SUDHL5 (cell line): ENCODE measurements around a stretch of chr13.

DNA sequence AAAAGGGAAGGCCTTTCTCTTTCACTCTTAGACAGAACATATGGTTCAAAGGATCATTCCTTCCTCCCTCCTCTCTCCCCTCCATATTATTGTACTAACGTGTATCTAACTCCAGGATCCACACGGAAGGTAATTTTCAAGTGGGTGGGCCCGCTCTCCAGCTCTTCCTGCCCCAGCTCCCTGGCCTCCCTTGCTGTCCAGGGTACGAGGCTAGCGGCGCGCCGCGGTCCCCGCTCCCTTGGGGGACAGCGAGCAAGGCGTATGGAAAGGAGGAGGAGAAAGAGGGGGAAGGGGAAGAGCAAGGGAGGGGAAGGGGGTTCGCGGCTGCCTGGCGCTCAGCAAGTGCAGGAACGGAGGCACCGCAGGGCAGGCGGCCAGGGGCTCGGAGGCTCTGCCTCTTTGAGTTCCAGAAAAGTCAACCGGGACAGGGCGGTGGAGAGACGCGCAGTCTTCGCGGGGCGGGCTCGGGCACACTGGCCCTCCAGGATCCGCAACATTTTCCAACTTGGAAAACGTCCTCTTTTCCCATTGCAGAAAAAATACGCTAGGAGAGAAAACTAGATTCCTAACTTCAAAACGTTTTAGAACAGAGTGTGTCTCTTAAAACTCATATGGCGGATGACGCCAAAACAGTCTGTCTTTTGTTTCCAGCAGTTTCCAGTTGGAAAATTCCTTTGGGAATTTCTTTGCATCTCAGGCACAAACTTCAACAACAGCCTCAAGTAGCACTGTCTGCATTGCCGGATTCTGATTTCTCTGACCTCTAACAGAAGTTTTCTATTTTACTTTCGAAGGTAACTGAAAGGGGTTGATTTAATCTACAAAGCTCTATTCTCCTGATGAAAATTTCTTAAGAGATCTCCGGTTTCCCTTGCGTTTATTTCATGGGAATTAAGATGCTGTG, 23.1 kb upstream of the TNFRSF19 start:
- PRO-cap, result no peak

GRCh38 chr13:23558713-23559646, 11.2 kb upstream of the TNFRSF19 start:
- PRO-cap, result no peak

DNA sequence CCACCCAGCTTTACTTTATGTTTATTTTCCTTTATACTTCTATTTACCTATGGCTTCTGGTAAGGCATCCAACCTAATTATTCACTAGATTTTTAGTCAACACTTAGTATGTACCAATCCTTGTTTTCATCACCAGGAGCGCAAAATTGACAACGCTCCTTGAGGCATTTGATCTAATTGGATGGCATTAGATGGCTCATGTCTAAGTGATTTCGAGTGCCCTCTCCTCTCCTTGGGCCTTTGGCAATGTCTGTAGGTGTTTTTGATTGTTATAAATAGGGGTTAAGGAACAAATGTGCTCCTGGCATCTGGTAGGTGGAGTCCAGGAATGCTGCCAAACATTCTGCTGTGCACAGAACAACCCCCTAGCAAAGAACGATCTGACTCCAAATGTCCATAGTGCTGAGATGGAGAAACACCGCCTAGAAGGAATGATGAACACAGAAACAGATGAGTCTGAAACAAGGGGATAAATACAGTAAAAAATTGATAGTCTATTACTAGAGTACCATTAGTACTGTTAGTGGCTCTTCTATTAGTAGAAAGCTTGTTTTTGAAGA, 76.1 kb upstream of the MIPEP start:
- PRO-cap, result no peak

GRCh38 chr13:23980047-23980765, 91.0 kb upstream of the MIPEP start:
- PRO-cap, result no peak

DNA sequence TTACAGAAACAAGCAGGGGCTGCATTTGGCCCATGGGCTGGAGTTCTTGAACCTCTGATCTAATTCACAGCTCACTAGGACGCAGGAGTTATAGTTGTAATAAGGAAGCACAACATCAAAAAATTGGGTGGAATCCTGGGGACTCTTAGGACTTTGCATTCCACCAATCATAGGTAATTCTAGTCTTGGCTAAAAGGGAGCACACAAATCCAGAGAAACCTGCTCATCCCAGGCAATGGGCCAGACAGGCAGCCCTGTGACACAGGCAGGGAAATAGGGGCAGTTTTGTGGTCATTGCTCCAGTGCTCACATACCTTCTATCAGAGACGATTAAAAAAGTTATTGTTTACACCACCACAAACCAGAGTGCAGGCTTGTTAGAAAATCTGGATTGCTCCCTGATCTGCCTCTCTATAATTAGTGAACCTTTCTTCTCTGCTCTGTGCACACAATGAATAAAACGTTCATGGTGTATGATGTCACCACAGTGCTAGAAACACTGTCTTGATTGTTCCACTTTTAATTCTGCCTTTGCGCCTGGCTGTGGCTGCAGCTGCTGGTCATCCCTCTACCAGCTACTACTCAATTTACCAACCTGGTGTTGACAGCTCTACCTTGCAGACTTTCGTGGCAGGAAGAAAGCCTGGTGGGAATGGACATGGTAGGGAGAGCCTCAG, 121.7 kb upstream of the SPATA13 start:
- PRO-cap, result no peak

DNA sequence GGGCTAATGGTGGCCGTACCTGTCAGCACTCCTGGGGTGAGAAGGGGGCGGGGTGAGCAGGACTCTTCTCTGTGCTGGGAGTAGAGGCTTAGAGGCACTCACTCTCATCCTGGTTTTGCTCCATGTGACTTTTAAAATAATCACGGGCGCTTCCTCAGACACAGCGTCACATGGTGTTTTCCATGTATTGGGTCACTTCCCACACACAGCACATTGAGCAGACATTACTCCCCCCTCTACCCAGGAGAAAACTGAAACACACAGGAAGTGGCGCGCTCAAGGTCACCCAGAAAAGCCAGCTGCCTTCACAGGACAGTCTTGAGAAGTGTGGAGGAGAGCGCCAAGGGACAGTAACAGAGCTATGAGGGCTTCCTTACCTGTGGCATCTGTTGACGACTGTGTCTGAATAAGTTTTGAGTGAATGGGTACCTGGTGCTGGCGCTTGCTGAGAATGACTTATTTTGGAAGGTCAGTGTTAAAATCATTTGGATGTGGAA, 23.3 kb downstream of the SPATA13 start:
- PRO-cap, result no peak

- PRO-cap, result no peak
Observed at GRCh38 chr13:24225842-24226350, 65.4 kb downstream of the SPATA13 start.

DNA sequence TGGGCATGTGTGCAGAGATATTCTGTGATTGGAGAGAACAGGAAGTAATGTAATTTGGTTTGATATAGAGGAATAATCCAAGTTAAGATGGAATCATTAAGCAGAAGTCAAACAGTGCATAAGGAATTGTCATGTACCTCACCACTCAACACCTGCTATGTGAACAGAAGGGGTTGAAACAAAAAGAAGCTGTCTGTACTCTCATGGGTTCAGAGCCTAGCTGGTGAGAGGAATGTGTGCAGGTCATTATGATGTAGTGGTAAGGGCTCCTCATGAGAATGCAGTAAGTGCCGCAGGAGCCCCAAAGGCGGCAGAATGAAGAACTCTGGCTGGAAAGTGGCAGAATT, 69.5 kb downstream of the SPATA13 start:
- PRO-cap, result no peak

DNA sequence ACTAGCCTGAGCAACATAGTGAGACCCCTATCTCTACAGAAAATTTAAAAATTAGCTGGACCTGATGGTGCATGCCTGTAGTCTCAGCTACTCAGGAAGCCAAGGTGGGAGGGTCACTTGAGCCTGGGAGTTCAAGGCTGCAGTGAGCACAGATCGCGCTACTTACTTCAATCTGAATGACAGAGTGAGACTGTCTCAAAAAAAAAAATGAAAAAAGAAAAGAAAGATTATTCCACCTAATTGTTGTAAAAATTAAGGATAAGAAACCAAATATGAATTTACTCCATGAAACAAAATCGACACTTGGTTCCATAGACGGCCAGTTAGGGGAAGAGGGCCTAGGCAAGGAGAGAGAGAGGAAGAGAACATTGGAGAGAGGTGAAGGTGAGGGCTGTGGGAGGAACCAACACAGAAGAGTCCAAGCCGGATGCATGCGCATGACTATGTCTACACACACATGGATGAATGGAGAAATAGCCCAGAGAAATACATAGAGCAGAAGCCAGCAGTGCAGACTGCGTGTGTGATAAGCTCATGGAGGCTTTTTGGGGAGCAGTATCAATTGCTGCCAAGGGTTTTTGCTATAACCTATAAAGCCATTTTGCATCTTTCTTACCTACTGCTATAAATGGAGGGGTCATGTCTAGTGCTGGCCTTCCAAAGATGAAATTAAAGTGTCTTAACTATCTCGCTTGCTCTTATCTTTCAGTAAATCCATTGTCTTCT, 67.4 kb upstream of the C1QTNF9 start:
- PRO-cap, result no peak

- PRO-cap, result no peak
Observed at GRCh38 chr13:24256527-24256776, 52.9 kb upstream of the C1QTNF9 start.

GRCh38 chr13:24261594-24261909, 47.8 kb upstream of the C1QTNF9 start:
- PRO-cap, result no peak

GRCh38 chr13:24270458-24271565, 38.6 kb upstream of the C1QTNF9 start:
- PRO-cap, result no peak

DNA sequence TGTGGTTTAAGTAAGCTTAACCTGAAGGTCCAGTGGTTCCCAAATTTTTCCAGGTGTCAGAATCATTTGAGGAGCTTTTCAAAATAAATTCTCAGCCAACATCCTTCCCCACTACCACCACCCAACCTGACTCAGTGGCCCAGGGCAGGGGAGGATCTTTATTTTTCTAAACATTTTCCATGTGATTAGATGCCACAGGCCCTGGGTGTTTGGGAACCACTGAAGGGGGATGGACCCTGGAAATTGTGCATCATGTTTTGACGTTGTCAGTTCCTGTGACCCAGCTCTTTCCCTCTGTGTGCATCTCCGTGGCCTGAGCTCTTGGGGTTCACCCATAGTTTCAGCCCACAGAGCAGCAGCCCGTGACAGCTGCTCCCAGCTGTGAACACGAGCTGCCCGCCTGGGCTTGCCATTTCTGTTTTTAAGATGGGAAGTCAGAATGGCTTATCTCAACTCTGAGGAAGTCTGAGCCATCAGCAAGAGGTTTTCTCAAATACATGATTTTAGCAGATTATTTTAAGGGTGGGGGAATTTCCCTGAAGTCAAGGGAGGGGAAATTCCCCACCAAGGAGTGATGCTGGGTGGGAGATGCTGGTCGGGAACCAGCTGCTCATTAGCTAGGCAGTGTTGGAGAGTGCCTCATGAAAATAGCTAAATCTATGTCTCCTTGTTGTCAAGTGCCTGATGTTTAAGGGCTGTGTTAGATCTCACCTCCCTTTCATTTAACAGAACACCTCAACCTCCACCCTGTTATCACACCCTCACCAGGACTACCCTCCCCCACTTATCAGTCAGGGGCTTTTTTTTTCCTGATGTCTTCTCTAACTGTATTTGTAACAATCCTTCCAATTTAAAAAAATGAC, 34.9 kb upstream of the C1QTNF9 start:
- PRO-cap, result no peak

DNA sequence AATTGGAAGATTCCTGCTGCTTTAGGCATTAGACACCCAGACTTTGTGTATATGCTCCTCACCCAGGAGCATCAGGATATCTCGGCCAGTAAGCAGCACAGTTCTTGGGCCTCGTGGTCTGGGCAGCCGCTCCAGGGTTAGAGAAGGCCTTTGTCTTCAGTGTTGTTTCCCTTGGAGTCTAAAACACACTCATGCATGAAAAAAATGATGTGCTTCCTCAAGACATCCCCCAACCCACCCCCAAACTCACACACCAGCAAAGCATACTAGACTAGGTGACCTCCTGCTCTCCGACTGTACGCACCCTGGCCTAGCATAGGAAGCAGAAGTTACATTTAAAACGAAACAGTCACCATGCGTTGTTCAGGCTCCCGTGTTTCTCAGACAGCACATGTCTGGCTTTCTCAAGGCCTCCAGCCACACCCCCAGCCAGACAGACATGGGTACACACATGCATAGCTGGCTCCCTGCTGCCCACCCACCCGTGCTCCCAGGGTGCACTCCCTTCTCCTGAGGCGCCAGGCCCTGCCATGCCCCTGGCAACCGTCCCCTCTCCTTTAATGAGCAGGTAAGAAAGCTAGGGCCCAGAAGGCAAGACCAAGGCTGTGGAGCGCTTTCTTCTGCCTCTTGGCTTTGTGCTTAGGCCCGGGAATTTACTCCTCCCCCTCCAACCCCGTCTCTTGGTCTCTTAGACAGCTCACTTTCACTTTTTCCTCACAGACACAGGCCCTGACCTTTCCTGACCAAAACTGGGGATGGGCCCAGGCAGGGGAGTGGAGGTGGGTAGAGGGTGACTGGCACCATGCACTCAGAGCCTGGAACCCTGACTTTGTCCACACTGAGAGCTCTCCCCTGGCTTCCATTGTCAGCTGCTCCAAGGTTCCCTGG, 28.6 kb upstream of the C1QTNF9 start:
- PRO-cap, result no peak

- PRO-cap, result no peak
Observed at GRCh38 chr13:24281468-24282071, 27.8 kb upstream of the C1QTNF9 start.

- PRO-cap, result no peak
Observed at GRCh38 chr13:24289738-24290271, 19.6 kb upstream of the C1QTNF9 start.

DNA sequence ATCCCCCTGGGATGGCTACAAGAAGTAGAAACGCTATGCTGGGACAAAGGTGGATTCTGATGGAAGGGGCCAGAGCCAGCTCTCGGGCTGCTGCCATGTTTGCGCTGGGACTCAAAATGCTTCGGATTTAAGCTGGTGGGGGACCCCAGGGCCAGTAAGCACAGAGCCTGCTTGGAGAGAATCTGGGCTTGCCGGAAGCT, 5.4 kb downstream of the ATP12A start:
- PRO-cap, result no peak

DNA sequence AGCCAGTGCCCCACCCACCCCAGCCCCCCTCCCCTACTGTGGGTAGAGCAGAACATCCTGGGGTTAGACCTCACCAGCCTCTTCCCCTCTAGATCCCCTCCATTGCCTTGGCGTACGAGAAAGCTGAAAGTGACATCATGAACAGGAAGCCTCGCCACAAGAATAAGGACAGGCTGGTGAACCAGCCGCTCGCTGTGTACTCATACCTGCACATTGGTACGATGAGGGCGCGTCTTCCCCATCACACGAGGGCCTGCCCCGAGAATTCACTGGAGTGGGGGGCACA, 29.0 kb downstream of the ATP12A start:
- PRO-cap, result no peak

DNA sequence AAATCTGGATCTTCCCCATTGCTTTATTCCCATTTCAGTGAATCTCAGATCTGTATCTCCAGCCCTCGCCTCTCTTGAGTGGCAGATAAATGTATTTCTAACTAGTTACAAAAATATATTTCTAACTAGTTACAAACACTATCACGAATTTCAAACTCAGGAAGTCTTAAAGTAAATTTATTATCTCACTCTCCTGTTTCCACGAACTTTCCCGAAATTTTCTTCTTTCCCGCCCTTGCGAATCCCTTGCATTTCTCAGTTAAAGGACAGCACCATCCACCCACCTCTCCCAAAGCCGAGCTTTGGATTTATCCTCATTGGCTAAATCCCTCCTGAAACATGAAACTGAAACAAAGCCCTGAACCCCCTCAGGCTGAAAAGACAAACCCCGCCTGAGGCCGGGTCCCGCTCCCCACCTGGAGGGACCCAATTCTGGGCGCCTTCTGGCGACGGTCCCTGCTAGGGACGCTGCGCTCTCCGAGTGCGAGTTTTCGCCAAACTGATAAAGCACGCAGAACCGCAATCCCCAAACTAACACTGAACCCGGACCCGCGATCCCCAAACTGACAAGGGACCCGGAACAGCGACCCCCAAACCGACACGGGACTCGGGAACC, 9.0 kb upstream of the CENPJ start:
- PRO-cap, result no peak

GRCh38 chr13:24956734-24957551, 34.3 kb upstream of the CENPJ start:
- PRO-cap, result no peak